ENCODE measurements around the genes DNAAF1 and KLHL36.

- RAMPAGE, total RNA = no peak
Measured at GRCh38 chr16:84091372-84091846, 25.3 kb downstream of the MBTPS1 start.

GRCh38 chr16:84144990-84145618 lies at the start of gene DNAAF1:
DNAAF1 (plus strand) TSS chr16:84145308.
- RAMPAGE, total RNA = no peak

GRCh38 chr16:84228031-84228882 lies 11.6 kb downstream of the KCNG4 start:
- RAMPAGE, total RNA = no peak

DNA sequence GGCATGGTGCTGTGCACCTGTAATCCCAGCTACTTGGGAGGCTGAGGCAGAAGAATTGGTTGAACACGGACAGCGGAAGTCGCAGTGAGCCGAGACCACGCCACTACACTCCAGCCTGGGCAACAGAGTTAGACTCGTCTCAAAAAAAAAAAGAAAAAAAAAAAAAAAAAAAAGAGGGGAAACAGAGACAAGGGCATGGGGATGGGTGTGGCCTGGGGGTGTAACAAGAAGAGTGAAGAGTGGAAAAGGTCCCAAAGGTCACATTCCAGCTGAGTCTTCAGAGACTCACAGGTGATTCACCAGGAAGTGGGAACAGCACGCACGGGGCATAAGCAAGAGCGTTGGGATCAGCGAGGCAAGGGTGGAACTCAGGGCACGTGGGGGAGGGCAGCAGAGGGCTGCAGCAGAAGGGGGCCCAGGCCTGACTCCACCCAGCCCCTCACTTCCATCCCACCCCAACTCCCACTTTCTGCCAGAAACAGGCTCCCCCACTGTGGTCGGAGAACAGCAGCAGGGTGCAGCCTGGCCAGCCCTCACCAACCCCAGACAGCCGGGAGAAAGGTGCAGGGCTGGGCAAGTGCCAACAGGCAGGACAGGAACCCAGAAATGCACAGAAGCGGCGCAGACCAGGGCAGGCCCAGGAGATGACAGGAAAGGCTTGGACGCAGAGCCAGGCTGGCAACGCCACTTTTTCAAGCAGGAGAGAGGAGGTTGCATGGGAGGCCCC lies 3.3 kb downstream of the MEAK7 start:
- RAMPAGE, total RNA = no peak

GRCh38 chr16:84589642-84590475 lies 28.0 kb downstream of the COTL1 start:
- RAMPAGE, total RNA = no peak

DNA sequence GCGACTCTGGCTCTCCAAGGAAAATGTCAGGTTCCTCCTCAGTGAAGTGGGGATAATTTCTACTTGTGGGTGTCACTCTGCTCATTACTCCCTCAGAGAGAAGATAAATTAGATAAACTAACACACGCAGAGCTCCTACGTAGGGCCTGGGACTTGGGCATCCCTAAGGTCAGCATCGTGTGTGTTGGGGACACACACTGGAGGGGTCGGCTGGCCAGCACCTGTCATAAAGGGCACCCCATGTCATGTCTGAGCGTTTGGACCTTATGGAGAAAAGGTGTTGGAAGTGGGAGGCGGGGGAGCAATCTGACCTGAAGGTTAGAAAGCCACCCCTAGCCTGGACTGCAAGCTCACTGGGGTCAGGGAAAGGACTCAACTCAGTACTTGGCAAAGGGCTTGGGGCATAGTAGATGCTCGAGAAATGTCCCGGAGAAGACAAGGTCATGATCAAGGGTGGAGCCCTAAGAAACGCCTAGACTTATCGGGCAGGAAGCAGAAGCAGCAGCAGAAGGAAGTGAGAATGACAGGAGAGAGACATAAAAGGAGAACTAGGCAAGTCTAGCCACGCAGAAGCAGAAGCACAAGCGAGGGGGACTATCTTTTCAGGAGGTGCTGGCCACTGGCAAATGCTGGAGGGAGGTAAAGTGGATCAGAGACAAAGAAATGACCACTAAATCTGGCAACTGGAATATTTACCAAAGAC lies 10.3 kb downstream of the COTL1 start:
- RAMPAGE, total RNA = no peak

DNA sequence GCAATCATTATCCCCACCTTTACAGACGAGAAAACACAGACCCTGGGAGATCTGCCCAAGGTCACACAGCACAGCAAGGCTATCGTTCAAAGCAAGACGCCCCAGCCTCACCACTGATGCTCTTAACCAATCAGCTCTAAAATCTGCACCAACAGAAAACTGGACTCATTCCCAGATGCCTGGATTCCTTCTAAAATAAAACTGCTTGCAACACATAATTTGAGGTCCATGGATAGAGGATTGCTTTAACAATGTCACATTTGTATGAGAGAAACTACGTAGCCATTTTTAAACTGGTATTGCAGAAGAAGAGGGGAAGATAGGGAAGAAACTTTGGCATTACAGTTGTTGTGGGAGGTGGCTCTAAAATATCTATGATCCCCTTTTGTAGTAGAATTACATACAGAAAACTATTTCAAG lies 6.8 kb downstream of the COTL1 start:
- RAMPAGE, total RNA = no peak

GRCh38 chr16:84611711-84612010 lies 6.2 kb downstream of the COTL1 start:
- RAMPAGE, total RNA = no peak

DNA sequence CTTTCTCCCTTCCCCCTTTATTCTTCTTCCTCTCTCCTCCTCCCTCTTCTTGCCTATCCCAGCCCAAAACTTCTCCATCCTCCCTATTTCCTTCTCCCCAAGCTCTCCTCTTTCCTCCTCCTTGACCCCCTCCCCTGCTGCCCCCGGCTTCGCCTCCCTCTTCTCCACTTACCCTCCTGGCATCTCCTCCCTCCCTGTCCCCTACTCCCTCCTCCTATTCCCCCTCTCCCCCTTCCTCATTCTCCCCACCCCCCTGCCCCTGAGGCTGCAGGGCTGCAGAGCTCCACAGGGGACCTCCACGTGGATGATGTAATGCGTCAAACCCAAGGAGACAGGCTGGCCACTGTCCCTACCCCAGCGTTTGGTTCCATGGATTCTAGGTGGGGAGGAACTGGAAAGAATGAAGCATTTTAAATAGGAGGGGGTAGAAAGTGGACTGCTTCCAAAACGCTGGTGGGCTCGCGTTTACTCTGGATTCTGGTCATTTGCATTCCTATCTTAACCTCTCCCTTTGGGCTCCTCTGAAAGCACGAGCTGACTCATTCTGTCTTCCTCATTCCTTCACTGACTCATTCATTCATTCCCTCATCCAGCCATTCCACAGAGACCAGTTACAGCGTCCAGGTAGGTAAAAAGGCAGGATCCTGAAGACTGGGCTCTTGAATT lies 763 bp upstream of the COTL1 start:
- RAMPAGE, total RNA = no peak

DNA sequence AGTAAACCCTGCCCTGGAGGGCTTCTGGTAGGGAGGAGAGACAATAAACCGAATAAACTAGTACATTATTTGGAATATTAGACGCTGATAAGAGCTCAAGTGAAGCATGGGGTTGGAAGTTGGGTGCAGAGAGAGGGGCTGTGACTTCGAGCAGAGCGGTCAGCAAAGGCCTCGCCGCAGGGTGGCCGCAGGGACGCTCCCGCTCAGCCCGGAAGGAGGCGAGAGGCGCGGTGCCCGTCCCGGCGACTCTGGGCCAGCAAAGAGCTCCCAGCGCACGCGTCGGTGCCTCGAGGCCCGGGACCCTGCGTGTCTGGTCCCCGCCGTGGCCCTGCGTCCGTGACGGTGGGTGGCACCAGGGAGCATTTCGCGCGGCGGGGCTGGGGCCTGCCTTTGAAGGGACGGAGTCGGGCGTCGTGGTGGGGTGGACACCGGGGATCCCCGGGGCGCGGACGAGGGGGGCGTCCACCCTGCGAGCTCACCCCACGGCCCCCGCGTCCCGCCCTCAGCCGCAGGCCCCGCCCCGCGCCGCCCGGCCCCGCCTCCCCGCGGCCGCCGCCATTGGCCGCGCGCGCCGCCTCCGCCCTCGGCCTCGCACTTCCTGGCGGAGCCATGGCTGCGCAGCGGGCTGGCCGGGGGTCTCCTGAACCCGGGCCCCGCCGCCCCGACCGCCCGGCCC lies at the start of gene KLHL36:
Gene KLHL36 (plus strand): TSS at position 583 of the 676 bp plus-strand sequence.
- RAMPAGE, total RNA = no peak

- RAMPAGE, total RNA = no peak
Measured at GRCh38 chr16:84656635-84657619, 8.6 kb downstream of the KLHL36 start.

- RAMPAGE, total RNA = no peak
Measured at GRCh38 chr16:84659478-84660253, 11.4 kb downstream of the KLHL36 start.

DNA sequence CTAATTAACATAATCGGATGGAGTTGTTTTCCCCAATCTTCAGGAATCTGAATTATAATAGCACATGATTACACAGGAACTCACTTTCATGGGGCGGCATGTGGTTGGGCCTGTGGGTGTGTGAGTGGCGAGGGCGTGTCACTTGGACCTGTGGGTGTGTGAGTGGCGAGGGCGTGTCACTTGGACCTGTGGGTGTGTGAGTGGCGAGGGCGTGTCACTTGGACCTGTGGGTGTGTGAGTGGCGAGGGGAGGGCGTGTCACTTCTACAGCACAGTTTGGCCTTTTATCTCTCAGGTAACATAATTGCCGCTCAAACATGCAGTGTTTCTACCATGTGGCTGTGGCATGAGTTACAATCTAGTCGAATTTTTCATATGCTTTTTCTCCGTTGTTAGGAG lies 36.1 kb downstream of the USP10 start:
- RAMPAGE, total RNA = no peak

GRCh38 chr16:84737630-84738300 lies 38.0 kb downstream of the USP10 start:
- RAMPAGE, total RNA = no peak

DNA sequence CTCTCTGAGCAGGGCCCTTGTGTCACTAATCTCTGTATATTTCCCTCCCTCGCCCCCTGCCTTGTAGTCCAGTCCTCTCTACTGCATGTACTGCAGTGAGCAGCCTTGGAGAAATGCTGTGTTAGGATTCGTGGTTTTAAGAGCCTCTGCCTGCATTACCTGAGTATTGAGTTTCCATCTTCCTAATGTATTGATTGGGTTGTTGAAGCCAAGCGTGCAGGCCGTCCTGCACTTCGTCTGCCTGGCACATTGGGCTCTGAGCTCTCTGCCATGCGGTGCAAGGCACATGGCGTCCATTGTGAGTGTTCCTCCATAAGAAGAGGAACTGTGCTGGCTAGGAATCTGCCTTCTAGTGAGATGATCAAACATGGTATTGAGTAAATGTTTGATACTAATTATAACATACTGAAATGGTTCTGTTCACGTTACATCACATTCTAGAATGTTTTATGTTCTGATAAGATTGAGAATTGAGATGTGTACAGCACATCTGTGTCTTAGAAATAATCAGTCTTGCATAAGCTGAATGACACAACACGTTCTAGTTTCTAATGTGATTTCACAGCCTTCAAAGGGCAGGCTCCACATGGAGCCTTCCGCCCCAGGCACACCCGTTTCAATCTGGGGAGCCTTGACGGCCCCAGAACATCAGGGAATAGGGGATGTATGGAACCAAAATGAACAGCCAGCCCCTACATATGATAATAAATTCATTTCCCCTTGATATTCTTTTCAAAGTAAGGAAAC lies 42.8 kb downstream of the USP10 start:
- RAMPAGE, total RNA = no peak

DNA sequence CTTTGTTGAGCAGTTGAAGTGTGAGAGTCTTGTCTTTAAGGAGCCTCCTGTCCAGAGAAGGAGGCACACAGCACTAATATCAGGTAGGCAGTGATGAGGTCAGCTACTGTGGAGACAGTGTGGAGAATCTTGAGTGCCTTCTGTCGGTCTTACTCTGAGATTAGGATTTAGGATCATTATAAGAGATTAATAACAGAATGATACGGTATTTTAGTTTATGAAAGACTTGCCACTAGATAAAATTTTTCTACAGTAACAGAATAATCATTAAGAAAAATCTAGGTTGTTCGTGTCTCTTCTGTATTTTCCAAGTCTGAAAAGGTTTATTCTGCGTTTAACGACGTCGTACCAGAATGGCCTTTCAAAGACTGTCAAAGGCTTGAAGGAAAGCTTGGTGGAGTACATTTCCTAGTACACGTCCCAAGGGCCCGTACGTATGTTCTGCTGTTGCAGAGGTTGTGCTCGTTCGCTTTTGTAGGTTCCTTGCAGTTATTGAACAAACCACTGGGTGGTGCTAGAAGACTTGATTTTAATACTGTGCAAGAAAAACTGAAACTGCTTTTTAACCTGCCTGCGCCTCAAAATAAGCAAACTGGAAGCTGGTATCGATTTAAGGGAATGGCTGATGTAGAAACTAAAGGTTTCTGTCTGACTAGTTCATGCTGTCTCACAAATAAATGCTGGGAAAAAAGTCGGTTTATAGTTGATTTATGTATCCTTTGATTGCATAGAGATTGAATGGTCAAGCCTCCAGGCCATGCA lies 54.4 kb downstream of the USP10 start:
- RAMPAGE, total RNA = no peak

DNA sequence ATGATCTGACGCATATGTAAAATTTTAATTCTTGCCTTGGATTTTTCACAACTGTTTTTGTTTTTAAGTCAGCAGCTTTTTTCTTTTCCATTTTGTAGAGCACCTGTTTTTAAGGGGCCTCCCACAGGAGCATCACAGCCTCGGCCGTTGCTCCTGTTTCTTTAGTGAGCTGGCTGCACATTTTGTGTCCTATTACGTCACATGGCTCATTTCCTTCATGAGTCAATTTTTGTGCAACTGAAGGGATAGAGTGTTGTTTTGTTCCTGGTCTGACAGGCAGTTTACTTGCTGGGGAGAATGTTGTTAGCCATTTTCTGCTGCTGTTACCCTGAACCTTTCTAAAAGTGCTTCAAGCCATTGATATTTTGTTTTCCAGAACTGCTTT lies 45.0 kb upstream of the CRISPLD2 start:
- RAMPAGE, total RNA = no peak

GRCh38 chr16:84806632-84807020 lies 13.2 kb upstream of the CRISPLD2 start:
- RAMPAGE, total RNA = no peak

- RAMPAGE, total RNA = no peak
Measured at GRCh38 chr16:84845565-84846110, 25.9 kb downstream of the CRISPLD2 start.

- RAMPAGE, total RNA = no peak
Measured at GRCh38 chr16:84884695-84885604, 65.2 kb downstream of the CRISPLD2 start.